Foreskin keratinocyte (primary cell): ENCODE results near the genes GJB4 and C1orf216.

DNA sequence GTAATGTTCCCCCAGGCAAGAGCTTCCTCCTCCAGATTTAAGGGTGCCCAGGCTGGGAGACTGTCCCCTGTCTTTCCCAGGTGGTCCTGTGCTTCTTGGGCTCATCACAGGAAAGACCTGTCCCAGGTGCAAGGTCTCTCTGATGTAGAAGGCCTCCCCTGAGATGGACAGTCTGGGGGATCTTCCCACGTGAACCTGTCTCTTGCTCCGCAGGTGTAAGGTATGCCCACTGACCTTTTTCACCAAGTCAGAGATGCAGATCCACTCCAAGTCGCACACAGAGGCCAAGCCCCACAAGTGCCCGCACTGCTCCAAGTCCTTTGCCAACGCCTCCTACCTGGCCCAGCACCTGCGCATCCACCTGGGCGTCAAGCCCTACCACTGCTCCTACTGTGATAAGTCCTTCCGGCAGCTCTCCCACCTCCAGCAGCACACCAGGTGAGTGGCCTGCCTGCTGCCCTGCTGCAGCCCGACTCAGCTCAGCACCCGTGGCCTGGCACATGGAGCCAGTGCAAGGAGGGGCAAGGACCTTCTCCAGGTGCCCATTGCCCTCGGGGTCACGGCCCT, 25.2 kb downstream of the ZNF362 start:
- RAMPAGE, total RNA = no peak

GRCh38 chr1:33320794-33321071, 165 bp downstream of the A3GALT2 start:
- RAMPAGE, total RNA = no peak

- RAMPAGE, total RNA = no peak
Measured at GRCh38 chr1:33361434-33362046, 40.6 kb upstream of the A3GALT2 start.

- RAMPAGE, total RNA = no peak
Measured at GRCh38 chr1:33466201-33466400, 6.3 kb upstream of the ZSCAN20 start.

DNA sequence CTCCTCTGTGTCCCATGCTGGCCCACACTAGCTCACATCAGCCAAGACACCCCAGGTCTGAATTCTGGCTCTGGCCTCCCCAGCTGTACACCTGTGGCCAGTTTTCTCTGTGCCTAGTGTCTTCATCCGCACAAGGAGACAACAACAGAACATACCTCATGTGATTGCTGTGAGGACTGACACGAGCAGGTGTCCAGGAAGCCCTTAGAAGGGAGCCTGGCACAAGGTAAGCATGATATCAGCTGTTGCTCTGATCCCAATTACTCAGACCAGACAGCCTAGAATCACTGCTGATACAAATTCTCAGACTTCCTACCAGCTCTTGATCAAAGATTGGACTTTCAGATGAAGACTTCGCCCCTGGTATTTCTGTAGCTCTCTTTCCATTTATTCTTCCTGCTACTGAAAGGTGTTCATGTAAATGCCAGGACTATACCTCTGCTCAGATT, 71.2 kb upstream of the GJB5 start:
- RAMPAGE, total RNA = no peak

DNA sequence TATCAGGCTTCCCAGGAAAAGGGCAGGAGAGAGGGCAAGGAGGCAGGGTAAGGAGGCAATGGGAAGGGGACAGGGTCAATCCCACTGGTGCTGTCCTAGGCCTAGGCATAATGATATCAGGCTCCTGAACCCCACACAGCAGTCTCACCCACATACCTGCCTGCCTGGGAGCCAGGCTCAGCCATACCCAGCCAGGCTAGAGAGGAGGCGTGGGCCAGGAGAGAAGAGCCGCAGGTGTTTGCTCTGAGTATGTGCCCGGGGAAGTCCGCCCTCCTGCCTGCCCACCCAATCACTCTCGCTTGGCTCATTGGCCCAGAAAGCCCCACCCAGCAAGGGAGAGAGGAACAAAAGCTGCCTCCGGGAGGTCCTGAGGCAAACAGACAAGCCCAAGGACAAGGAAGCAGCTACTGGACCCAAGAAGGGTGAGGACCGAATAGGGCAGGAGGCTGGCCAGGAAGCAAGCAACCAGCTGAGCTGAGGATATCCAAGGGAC, at the start of gene GJB4:
GJB4 (plus strand) TSS at position 374 of the 493 bp plus-strand sequence.
- RAMPAGE, total RNA = no peak

- RAMPAGE, total RNA = no peak
Measured at GRCh38 chr1:34785395-34785655, 4.3 kb downstream of the GJB3 start.

DNA sequence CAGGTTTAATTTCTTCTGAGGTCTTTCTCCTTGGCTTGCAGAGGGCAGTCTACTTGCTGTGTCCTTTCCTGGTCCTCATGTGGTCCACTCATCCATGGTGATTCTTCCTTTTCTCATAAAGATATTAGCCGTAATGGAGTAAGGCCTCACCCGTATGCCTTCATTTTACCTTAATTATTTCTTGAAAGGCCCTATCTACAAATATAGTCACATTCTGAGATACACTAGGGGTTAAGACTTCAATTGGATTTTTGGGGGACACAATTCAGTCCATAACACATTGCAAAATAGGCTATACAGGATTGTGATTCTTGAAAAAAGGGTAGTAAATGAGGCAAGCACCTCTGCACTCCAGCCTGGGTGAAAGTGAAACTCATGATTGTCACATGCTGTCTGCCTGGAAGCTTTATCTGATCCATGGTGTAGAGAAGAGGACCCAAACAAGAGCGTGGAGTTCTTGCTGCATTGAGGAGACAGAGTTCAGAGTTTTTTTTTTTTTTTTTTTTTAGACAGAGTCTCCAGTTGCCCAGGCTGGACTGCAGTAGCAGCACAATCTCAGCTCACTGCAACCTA, 30.8 kb downstream of the SFPQ start:
- RAMPAGE, total RNA = no peak

DNA sequence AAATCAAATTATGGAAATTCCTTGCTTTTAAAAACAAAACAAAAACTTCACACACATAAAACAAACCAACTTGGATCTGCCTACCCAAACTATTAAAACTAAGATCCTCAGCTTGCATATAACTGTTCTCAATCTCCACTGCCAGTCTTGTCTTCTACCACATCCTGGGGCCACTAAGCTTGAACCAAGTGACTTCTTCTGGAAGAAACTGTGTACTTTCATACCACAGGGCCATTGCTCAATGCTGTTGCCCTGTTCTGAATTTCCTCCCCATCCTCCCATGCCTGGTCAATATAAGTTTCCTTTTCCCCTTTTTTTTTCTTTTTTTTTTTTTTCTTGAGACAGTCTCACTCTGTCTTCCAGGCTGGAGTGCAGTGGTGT, 110.0 kb downstream of the KIAA0319L start:
- RAMPAGE, total RNA = no peak

GRCh38 chr1:35527649-35528458, 29.3 kb downstream of the KIAA0319L start:
- RAMPAGE, total RNA = no peak

- RAMPAGE, total RNA = no peak
Measured at GRCh38 chr1:35538796-35539406, 18.3 kb downstream of the KIAA0319L start.

GRCh38 chr1:35718652-35719417, at the start of gene C1orf216:
C1orf216 (minus strand) TSS chr1:35718884.
- RAMPAGE, total RNA = no peak

- RAMPAGE, total RNA = no peak
Measured at GRCh38 chr1:35753694-35754117, 16.1 kb downstream of the CLSPN start.

GRCh38 chr1:35804492-35804922, 3.3 kb upstream of the AGO4 start:
- RAMPAGE, total RNA = no peak

DNA sequence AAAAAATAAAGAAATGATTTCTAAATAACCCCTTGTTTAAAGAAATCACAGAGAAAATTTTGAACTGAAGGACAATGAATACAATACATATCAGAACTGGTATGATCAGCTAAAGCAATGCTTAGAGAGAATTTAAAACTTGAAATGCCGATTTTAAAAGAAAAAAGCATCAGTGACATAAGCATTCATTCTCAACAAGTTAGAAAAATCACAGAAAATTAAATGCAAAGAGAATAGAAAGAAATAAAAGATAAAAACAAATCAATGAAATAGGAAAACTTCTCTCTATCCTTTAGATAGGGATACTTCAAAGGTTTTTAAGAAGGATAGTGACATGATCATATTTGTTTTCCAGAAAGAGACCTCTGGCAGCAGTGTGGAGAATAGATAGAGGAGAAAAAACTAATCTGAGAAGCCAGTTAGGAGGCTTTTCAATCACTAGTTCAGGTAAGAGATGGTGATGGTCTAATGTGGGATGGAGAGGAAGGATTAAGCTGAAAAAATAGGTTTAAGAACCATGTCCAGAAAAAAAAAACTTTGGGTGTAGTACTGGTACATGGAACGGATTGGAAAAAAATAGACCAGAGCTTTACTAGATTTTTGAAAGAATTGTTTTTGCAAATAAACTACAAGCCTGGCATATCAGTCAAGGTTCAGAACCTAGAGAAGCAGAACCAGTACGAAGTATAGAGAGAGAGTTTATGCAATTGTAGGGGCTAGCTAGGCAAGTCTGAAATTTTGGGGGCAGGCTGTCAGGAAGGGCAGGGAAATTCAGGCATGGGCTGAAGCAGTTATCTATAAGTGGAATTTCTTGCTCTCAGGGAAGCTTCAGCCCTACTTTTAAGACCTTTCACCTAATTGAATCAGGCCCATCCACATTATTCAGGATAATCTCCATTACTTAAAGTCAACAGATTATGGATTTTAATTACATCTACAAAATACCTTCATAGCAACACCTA, 51.6 kb downstream of the AGO3 start:
- RAMPAGE, total RNA = no peak

DNA sequence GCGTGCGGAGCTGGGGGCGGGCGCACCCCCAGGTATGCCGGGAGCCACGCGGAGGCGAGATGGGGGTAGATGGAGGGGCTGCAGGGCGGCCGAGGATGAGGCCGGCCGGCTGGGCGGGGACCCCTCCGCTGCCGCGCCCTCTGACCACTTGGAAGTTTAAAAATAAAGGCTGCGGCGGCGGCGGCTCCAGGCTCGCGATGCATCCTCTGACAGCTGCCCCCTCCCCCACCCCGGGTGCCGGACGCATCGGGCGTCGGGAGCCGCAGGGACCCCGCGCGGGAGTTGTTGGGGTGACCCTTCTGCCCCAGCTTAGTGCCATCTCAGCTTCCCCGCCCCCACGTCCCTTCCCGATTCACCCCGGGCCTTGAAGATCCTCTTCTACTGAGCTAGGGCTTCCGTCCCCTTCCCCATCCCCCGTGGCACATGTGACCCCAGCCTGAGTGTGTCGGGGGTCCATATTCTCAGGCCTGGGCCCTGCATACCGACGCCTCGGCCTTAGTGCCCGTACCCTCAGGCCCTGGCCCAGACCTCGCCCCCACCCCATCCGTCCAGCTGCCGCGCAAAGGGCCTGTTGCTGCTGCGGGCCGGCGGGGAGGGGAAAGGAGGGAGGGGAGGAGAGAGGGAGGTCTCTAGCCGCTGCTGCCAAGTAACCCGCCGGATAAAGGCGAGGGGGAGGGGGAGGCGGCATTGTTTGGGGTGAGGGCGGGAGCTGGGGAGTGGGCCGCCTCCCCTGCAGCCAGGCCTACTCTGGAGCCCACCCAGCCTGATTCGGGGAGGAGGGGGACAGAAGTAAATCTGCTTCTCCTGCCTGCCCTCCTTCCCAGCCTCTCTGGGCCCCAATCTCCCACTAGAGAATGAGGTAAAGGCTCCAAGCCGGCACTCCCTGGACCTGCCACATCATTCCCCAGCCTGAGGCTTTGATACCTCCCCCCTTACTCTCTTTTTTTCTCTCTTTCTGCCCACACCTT, 756 bp downstream of the MAP7D1 start:
- RAMPAGE, total RNA = no peak

DNA sequence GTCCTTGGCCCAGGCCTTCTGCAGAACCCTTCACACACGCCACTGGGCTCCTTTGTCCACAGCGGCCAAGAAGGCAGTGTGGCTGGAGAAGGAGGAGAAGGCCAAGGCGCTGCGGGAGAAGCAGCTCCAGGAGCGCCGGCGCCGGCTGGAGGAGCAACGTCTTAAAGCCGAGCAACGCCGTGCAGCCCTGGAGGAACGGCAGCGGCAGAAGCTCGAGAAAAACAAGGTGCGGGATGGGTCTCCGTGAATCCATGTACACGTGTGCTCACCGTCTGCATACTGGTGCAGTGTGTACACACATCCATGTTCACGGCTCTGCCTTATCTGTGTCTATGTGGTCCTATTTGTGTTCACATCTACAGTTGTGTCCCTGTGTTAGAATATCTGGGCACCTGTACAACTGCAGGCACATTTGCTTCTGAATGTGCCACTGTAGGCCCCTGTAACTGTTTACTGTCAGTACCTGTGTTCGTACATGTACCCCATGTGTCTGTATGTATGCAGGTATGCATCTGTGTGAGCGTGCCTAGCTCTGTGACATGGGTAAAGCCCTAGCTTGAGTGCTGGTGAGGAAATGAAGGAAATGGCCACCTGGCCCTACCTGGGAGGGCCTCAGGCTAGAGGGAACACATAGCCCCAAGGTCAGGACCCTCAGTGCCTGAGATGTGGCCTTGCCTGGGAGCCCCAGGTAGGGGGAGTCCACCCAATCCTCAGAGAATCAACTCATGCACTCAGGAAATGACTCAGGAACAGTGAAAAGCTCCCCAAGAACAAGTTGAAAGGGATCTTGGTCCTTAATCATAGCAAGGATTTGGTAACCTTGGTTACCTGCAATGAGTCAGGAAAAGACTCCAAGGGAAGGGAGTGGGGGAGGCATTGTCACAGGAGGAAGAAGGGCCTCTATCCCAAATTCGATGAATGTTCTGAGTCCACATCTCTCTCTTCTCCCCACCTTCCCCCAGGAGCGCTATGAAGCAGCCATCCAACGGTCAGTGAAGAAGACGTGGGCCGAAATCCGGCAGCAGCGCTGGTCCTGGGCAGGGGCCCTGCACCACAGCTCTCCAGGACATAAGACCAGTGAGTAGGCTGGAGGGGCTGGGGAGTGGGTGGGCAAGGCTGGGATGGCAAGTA, 16.8 kb downstream of the MAP7D1 start:
- RAMPAGE, total RNA = no peak

DNA sequence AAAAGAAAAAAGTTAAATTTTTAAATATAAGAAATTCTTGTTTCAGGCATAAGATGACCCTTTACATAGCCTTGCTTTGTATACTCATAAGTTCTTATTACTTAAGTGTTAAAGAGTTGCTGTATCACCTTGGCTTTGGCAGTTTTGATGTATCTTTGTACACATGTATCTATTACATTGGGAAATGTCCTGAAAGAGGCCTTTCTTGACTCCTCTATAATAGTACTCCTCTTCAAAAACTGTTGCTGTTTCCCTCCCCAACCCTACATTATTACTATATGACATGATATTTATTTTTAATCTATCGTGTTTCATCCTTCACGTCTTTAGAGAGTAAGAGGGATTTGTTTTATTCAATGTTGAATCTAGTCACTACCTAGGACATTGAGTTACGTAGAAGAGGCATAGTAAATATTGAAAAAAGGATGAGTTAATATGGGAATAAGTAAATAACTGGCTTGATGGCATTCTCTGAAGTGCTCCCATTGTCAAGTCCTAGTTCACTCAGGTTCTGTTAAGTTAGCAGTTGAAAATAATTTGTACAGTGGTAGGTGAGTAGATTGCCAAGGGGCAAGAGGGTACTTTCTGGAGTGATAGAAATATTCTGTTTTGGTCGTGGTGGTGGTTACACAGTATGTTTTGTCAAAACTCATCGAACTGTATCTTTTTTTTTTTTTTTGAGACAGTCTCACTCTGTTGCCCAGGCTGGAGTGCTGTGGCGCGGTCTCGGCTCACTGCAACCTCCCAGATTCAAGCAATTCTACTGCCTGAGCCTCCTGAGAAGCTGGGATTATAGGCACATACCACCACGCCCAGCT, 8.2 kb downstream of the THRAP3 start:
- RAMPAGE, total RNA = no peak

GRCh38 chr1:36239992-36240648, 15.9 kb downstream of the THRAP3 start:
- RAMPAGE, total RNA = no peak

DNA sequence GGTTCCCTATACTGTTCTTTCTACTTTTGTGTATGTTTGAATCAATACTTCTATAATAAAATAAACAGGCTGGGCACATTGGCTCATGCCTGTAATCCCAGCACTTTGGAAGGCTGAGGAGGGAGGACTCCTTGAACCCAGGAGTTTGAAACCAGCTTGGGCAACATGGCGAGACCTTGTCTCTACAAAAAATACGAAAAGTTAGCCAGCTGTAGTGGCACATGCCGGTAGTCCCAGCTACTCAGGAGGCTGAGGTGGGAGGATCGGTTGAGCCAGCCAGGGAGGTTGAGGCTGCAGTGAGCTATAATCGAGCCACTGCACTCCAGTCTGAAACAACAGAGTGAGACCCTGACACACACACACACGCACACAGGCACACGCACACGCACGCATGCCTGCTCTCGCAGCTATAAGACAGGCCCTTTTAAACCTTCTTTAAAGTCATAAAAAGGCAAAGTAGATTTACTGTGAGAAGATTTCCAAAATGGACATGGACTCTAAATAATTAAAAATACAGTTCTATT, 36.1 kb upstream of the SH3D21 start:
- RAMPAGE, total RNA = no peak